Smooth muscle cell (in vitro differentiated cells): ENCODE results near the genes FCRL6 and VANGL2.

GRCh38 chr1:157198408-157199036, 60.3 kb upstream of the ETV3 start:
- RAMPAGE, long total RNA: no peak

DNA sequence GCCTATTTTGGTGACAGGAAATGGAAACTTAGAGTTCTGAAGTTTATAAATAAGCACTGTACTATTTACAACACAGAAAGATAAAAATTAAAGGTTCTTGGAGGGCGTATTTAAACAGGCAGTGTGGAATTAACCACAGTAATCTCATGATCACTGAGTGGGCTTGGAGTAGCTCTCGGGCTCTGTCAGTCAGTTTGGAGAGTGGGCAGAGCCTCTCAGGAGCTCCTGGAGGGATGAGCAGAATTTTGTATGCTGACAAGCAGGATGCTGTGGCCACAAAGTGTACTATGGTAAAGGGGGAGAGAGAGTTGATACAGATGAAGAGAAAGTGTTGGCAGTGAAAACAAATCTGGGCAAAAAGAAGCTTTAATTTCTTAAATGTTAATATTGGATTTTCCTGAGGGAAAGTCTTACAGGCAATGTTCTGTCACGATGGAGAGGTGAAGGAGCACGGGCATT, 10.3 kb upstream of the FCRL5 start:
- RAMPAGE, long total RNA: no peak

- RAMPAGE, long total RNA: no peak
Measured at GRCh38 chr1:157806407-157807597, 13.1 kb downstream of the FCRL1 start.

DNA sequence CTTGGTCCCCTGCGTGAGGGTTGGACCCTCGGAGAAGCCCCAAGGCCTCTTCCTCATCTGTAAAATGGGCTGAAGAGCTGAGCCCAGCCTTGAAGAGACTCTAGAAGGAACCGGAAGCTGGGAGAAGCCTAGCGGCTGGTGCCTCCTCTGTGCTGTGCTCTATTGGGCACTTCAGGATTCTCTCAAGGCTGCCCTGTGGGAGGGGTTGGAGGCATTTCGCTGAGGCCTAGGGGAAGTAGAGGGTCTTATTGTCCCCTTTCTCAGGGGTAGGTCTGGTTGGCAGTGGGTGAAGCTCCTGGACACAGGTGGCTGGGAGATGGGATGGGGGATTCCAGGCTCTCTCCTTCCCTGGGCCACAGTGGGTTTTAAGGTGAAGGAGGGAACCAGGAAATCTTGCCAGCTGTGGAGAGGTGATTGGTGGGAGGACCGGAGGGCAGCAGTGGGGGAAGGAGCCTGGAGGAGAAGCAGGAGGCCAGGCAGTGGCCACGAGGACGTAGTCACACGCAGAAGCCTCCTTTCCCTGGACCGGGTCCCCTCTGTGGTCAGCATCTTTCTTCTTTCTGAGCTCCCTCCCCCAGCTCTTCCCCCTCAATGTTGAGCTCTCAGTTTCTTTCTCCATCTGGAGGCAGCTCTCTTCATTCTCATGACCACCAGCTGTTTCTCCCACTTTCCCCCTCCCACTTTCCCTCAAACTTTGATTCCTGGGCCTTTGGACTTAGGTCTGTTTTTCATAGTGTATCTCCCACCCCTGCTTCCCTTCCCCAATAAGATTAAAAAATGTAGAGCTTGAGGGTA, 18.1 kb downstream of the KIRREL1 start:
- RAMPAGE, long total RNA: no peak

DNA sequence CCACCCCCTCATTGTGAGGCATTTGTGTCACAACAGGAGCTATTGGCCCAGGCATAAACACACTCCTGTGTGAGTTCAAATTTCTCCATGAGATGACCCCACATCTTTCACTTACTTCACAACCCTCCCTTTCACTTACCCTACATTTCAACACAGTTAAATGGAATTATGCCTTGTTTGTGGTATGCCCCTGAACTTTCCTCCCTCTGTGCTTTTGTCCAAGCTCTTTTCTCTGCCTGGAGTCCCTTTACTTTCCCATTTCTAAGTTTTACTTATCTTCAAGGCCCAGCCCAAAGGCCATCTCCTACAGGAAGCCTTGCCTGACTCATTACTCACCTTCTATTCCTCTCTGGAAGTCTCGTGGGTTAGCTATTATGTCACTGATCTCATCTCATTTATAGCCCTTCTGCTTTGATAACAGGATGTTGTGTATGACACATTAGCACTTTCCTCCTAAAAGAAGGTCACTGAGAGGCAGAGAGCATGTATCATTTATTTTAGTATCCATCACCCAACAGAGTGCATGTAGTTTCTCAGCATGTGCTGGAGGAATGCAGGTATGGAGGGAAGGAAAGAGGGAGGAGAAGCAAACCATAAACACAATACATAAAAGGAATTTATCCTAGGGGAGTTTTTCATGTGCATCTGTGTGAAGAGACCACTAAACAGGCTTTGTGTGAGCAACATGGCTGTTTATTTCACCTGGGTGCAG, 26.1 kb downstream of the SMIM42 start:
- RAMPAGE, long total RNA: no peak

GRCh38 chr1:158203799-158204176, 23.1 kb downstream of the CD1D start:
- RAMPAGE, long total RNA: no peak

DNA sequence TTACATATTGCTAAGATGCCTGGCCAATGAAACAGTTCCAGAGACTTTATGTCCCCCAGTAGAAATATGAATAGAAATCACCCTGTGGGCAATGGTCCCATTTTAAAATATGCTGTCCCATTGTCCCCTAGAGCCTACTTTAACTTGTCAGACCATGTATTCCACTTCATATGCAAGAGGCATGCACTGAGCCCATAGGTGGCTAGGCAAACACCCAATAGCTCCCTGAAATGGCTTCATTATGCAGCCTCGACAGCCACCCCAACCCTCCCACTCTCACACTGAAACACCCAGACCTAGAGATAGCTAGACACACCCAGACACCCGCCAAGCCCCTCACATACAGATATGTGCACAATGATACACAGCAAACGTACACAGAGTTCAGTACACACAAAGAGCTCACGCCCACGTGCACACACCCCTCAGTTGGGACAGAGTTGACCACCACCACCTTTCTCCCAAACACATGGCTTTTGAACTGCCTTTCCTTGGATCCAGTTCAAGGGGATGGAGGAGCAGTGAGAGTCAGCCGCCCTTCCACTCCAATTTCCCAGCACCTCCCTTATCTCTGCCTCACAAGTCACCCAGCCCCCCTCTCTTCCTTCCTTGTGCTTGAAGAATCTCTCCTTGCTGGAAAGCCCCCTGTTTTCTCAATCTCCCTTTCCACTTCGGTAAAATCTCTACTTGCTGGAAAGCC, 564 bp upstream of the ACKR1 start:
- RAMPAGE, long total RNA: no peak

GRCh38 chr1:159509591-159510227, 26.1 kb downstream of the OR10J5 start:
- RAMPAGE, long total RNA: no peak

DNA sequence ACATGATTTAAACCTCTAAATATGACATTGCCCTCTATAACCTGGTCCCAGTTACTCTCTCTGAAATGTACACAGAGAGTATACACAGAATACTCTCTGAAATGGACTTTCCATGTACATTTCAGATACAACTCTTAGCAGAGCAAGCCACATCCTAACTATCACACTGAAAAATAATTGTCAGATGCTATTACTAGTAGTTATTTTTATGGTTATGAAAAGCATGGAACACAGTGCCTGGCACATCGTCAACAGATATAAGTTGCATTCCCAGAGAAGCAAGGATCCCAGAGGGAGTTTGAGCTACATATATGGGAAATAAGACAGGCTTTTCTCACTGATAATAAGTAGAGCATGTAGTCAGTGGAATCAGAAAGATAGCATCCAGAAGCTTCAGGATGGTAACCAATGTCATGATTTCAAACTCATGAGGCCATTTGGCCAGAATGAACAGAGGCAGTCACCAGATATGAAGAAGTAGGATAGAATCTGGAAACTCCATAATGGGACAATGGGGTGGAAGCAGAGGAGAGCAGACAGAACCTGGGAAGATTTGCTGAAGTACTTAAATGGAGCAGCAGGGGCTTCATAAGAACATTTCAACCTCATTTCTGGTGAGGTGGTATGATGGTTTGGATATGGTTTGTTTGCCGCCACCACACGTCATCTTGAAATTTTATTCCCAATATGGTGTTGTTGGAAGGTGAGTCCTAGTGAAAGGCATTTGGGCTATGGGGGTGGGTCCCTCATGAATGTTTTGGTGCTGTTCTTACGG, 2.0 kb downstream of the APCS start:
- RAMPAGE, long total RNA: no peak

DNA sequence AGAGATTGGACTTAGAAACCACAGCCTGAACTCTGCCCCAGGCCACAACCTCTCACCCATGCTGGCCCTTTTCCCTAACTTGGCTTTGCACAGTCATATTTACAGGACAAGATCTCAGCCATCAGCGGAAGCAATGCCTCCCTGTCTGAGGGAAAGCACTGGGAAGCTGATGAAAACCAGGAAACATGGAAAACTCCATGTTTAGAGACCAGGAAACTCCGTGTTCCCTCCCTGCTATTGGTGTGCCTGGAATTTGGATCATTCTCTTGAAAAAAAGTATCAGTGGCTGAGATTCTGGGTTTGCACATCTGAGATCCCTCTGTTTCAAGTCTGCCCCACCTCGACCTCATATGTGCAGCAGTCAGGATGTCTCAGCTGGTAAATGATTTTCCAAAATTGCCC, 8.7 kb downstream of the CRP start:
- RAMPAGE, long total RNA: no peak

GRCh38 chr1:159713257-159713752, 1.1 kb downstream of the CRP start:
- RAMPAGE, long total RNA: no peak

- RAMPAGE, long total RNA: no peak
Measured at GRCh38 chr1:159756074-159756350, 24.8 kb upstream of the DUSP23 start.

DNA sequence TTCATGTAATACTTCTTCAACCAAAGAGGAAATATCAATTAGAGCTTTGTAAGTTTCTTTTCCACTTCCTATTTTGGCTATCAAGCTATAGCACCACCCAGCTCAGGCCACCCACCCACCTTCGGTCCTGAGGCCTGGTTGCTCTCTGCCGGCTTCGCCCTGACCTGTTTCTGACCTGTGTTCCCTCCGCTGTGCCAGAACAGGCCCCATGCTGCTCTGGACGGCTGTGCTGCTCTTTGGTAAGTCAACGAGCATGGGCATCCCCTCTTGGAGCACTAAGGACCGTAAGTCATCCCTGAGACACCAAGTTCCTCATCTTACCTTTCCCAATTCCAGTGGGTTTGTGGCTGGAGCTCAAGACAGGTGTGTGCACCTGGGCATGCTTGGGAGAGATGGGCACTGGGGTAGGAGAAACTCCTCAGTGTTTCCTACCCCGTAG, at the start of gene FCRL6:
Gene FCRL6, plus strand, starts transcription at position 144 of the 439 bp plus-strand sequence.
- RAMPAGE, long total RNA: no peak

DNA sequence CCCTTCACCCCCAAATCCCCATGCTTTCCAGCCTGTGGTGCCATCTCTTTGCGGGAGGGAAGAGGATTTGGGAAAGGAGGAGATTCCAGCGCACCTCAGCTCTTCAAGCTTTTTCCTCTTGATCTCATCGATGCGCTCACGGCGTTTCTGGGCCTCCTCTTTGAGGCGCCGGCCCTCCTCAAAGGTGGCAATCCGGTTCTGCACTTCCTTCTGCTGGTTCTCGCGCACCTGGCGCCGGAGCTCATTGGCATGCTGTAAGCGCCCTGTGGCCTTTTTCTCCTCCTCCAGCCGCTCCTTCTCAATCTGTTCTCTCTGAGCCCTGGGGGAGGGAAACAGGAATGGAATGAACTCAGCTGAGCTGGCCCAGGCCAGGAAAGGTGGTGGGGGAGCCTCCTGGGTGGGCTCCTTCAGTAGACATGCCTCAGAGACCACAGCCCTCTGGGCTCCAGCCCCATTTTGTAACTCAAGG, 10.4 kb upstream of the VSIG8 start:
- RAMPAGE, long total RNA: no peak

GRCh38 chr1:160095516-160096458, 2.6 kb downstream of the IGSF8 start:
- RAMPAGE, long total RNA: no peak

- RAMPAGE, long total RNA: no peak
Measured at GRCh38 chr1:160283975-160284562, 864 bp downstream of the PEX19 start.

GRCh38 chr1:160323926-160324222, 19.2 kb downstream of the COPA start:
- RAMPAGE, long total RNA: no peak

DNA sequence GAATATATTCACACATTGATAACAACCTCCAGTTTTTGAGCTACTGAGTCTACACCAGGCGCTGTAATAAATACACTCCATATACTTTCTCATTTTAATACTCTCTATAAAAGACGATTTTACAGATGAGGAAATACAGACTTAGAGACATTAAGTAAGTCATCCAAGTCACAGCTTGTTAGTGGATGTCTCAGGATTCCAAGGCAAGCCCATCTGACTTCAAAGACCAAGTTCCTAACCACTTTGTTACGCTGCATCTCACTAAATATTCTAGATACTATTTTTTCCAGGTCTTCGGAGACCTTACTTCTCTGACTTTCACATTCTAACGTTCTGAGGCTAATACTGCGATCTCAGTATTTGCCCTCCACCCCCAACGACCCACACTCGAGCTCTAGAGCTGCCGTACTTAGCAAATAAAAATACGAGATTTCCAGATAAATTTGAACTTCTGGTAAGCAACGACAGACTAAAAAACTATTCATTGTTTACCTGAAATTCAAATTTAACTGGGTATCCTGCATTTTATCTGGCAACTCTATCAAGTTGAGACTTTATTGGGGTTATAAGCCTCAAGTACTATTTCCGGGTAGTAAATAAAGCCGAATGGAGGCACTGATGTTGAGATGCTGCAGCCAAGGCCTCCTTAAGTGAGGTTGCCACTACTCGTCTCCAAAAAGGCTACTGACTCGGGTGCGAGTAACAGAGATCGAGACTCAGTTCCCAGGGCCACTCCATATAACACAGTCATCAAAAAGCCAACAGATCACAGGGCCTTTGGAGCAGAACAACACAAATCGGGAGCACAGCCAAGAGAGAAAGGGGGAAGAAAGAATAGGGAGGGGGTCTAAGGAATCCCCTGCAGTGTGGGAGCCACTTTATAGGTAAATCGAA, 759 bp downstream of the COPA start:
- RAMPAGE, long total RNA: no peak

DNA sequence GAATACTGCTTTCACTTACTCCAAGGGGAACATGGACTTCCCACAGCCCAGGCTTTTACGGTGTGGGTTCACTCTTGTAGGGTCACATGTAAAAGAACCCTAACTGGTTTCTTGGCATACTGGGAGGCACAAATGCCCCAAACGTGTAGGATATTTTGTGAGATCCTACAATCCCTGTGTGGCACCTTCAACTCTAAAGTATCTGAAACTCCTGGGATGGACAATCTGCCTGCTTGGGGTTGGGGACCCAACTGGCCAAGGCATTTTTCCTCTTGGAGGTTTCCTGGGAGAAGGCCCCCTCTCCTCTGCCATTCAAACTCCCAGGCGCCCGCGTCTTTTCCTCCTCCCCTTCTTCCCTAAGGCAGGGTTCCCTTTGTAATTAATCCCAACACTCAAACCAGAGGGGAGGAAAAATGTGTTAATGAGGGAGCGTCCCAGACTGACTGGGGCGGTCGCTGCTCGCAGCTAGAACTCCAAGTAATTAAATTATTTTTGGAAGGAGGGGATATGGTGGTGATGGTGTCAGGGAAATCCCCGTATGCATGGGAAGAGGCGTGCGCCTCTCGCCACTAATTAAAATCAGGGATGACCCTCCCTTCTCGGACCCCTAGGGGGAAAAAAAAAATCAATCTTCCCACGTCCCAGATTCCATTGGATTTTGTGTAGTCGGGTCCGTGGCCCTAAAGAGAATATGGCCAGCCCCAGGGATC, 694 bp upstream of the VANGL2 start:
- RAMPAGE, long total RNA: no peak

DNA sequence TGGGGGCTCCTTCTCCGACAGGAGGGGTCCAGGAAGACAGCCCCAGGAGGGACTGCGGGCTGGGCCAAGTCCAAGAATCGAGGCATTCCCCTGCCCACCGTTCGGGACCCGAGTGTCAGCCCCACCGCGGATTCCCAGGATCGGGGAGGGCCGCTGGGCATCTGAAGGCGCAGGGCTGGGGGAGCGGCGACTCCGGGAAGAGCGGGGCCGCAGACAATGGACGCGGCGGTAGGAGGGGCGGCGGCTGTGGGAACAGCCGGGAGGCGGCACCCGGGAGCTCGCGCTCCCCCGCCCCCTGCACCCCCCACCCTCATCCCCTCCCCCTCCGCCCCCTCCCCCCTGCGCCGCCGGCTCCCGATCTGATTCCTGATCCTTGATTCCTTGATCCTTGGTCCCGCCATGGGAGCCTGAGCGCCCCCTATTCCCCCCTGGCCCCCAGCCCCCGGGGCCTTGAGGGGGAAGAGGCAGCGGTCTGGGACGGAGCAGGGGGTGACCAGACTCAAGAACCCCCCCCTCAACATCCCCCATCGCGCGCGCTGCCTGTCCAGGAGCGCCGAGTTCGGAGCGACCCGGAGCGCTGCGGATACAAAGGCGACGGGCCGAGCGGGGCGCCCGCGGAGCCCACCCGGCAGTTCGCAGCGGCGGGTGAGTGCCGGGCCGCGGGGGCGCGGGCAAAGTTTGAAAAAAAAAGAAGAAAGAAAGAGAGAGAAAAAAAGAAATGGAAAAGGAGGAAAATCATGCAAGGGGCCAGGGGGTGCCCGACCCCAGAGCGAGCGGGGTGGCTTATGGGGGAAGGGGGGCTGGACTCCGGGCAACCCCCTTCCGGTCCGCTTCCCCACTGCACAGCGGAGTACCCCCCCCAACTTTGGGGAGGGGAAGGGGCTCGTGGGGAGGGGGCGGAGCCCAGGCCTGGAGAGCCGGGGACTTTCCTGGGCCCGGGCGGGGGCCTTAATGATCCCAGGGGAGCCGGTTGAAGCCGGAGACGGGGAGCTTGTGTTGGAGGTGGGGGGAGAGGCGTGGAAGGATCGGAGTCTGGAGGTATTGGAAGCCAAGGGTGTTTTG, at the start of gene VANGL2:
Gene VANGL2, plus strand, starts transcription at position 340 of the 1,062 bp plus-strand sequence.
- RAMPAGE, long total RNA: no peak